Peyer's patch (tissue), 4 donors: ENCODE data around the gene SPAG17.

DNA sequence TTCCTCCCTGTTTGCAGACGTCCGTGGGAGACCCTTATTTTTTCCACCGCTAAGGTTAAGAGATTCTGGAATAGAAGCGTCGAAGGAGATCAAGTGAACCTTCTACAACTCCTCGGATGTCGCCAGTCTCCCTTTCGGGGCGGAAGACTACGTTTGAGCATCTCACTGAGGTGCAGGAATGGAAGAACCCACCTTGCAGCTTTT is 325 bp downstream of the MAN1A2 start:
- PRO-cap = no peak
- RAMPAGE, long total RNA, 4 experiments = no peak in any of the 4 experiments

- PRO-cap = no peak
- RAMPAGE, long total RNA, 4 experiments = start-site peak on the plus strand in 1 of 4 experiments, at chr1:117402269-117402320 at its widest, 26 reads per replicate
These were observed 34.8 kb downstream of the MAN1A2 start for GRCh38 chr1:117401931-117402571.

DNA sequence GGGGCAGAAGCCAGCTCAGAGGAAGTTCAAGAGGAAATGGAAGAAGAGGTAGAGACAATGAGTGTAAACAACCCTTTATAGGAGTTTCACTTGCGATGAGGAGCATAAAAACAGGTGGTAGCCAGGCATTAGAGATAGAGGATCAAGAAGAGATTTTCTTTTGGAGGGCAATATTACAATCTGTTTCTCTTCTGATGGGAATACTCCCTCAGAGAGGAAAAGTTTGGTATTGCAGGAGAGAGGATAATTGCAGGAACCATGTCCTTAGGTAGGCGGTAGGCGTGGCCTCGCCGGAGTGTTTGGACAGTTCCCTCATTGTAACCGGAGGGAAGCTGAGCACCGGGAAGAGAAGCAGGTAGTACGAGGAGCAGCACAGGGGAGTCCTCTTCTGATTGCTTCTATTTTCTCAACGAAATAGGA is 68.4 kb upstream of the TENT5C start:
- PRO-cap = unidirectional peak, plus-strand start at position 342 of the sequence
- RAMPAGE, long total RNA, 4 experiments = no peak in any of the 4 experiments

GRCh38 chr1:117623186-117624378 is 17.7 kb downstream of the TENT5C start:
- PRO-cap = no peak
- RAMPAGE, long total RNA, 4 experiments = no peak in any of the 4 experiments

GRCh38 chr1:117631972-117632707 is 26.3 kb downstream of the TENT5C start:
- PRO-cap = no peak
- RAMPAGE, long total RNA, 4 experiments = no peak in any of the 4 experiments

GRCh38 chr1:117632708-117632937 is 26.8 kb downstream of the TENT5C start:
- PRO-cap = no peak
- RAMPAGE, long total RNA, 4 experiments = no peak in any of the 4 experiments

- PRO-cap = no peak
- RAMPAGE, long total RNA, 4 experiments = no peak in any of the 4 experiments
These were observed 53.0 kb downstream of the TENT5C start for GRCh38 chr1:117658760-117659342.

DNA sequence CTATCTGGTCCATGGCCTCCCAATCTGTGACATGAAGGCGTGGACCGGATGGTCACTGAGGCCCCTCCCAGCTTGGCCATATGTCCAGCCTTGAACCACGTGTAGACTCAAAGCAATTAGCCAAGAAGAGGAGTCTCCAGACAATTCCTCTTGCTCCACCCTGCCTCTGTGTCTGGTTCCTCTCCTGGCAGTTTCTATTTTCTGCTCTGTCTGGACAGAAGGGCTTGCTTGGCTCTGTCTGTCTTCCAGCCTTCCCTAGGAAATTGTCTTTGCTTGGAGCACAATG is 66.0 kb downstream of the TENT5C start:
- PRO-cap = no peak
- RAMPAGE, long total RNA, 4 experiments = no peak in any of the 4 experiments

GRCh38 chr1:117680226-117680580 is 74.4 kb downstream of the TENT5C start:
- PRO-cap = no peak
- RAMPAGE, long total RNA, 4 experiments = no peak in any of the 4 experiments

DNA sequence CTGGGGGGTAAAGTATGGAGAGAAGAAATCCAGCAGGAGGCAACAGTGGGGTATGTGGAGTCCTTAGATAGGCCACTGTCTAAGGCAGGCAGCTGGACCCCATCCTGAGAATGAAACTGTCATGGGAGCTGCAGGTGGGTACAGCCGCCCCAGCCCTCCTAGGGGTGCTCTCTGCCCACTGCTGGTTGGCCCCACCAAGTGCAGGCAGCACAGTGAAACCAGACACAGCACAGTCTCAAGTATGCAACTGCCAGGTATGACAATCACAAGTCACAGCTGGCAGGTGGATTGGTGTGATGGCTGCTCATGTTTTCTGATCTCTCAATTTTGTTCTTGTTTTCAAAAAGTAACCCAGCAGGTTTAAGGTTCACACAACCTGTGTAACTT is 80.6 kb downstream of the TENT5C start:
- PRO-cap = bidirectional peak, plus-strand start at position 283 of the sequence, minus-strand start at position 112 of the sequence
- RAMPAGE, long total RNA, 4 experiments = no peak in any of the 4 experiments

- PRO-cap = no peak
- RAMPAGE, long total RNA, 4 experiments = no peak in any of the 4 experiments
These were observed 88.2 kb downstream of the GDAP2 start for GRCh38 chr1:117841108-117841657.

DNA sequence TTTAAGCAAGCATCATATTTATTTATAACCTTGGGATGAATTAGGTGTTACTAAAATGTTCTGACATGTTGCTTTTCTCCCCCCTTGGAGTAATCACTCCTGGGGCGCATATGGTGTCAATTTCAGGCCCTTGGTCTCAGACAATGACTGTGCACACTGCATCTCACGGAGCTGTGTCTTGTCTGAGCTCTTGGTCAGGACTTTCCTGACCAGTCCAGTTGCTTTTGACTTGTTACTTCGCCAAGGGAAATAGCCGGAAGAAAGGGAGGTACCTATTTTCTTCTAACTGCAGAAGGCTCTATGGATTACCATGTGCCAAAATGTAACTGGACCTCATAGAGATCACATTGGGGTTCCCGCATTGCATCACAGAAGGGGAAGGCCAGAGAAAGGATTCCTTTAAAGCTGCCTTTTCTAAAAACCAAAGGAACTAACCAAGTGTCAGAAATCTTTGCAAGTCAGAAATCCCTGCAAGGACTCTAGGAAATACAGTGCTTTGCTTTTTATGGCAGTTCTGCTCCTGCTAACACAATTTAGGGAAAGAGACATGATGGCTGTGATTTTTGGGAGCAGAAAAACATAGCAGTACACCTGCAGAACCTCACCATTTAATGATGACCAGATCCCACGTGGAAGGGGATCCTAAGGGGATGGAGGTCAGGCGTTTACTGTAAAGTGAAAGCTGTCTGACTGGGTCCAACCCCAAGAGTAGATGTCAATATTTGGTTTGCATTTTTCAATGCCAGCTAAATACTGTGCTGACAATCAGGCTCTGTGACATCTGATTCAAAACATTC is 68.5 kb downstream of the SPAG17 start:
- PRO-cap = no peak
- RAMPAGE, long total RNA, 4 experiments = no peak in any of the 4 experiments

GRCh38 chr1:118184565-118185852 is at the start of gene SPAG17:
TSS of gene SPAG17 (minus strand) at chr1:118185228.
- PRO-cap = no peak
- RAMPAGE, long total RNA, 4 experiments = no peak in any of the 4 experiments

GRCh38 chr1:119101458-119102181 is 38.8 kb downstream of the WARS2 start:
- PRO-cap = no peak
- RAMPAGE, long total RNA, 4 experiments = no peak in any of the 4 experiments

DNA sequence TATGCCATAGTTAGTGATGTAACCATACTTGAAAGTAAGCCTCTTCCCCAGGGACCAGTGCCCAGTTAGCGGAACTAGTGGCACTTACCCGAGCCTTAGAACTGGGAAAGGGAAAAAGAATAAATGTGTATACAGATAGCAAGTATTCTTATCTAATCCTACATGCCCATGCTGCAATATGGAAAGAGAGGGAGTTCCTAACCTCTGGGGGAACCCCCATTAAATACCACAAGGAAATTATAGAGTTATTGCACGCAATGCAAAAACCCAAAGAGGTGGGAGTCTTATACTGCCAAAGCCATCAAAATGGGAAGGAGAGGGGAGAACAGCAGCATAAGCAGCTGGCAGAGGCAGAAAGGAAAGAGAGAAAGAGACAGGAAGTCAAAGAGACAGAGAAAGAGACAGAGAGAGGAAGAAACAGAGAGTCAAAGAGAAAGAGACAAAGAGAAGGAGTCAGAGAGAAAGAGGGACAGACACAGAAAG is 37.0 kb upstream of the WARS2 start:
- PRO-cap = no peak
- RAMPAGE, long total RNA, 4 experiments = start-site peak on the plus strand in 1 of 4 experiments, centred at position 226 of the sequence, 16 reads per replicate

- PRO-cap = no peak
- RAMPAGE, long total RNA, 4 experiments = no peak in any of the 4 experiments
These were observed 41.2 kb upstream of the HAO2 start for GRCh38 chr1:119326850-119328346.

- PRO-cap = no peak
- RAMPAGE, long total RNA, 4 experiments = no peak in any of the 4 experiments
These were observed 37.2 kb upstream of the HAO2 start for GRCh38 chr1:119331449-119331755.

GRCh38 chr1:119380345-119380764 is 11.8 kb downstream of the HAO2 start:
- PRO-cap = no peak
- RAMPAGE, long total RNA, 4 experiments = no peak in any of the 4 experiments

DNA sequence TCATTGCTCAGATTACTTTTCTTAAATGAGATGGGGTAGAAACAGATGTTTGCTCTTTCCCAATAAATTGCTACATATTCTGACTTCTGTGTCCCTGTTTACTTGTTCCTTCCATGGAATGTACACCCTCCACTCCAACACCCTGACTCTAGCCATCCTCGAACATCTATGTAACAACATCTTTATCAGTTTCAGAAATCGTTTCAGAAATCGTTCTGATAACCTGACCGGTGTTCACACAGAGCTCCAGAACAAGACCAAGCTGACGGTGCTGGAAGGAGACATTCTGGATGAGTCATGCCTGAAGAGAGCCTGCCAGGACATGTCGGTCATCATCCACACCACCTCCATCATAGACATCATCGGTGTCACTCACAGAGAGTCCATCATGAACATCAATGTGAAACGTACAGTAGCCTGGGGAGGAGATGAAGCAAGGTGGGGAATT is 43.1 kb downstream of the ZNF697 start:
- PRO-cap = no peak
- RAMPAGE, long total RNA, 4 experiments = no peak in any of the 4 experiments

DNA sequence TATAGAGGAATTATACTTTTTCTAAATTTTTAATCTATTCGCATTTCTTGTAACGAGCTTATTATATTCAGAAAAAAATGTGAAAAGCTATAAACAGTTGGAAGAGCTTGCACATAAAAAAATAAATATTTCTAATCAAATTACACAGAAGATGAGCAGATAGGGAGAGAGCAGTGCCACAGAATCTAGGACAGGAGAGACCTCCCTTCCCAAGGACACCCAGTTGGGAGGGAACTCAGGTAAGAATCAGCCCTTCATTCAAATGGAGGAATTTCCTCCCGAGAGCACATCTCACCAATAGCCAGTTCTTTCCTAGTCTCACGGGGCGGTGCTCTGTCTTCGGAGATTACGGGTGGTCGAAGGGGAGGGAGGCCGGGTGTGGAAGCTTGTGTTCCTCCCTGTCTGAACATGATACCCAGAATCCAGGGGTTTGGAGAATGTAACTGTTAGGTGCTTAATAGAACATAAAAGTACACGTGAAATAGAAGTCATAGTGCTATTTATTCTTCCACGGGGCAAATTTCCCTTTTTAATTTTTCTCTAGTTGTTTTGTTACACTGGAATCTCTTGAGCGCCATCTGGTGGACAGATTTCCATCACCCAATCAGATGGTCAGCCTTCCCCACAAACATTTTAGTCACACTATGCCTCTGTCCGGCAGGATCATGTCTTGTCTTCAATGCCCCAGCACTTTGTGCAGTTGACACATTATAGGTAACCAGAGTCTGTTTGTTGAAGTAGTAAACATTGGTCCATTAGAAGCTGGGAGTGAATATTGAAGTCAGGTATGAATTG is 27.3 kb upstream of the ZNF697 start:
- PRO-cap = no peak
- RAMPAGE, long total RNA, 4 experiments = no peak in any of the 4 experiments